A375 (cell line): ENCODE data around the genes UNC13D, WBP2 and ZACN.

DNA sequence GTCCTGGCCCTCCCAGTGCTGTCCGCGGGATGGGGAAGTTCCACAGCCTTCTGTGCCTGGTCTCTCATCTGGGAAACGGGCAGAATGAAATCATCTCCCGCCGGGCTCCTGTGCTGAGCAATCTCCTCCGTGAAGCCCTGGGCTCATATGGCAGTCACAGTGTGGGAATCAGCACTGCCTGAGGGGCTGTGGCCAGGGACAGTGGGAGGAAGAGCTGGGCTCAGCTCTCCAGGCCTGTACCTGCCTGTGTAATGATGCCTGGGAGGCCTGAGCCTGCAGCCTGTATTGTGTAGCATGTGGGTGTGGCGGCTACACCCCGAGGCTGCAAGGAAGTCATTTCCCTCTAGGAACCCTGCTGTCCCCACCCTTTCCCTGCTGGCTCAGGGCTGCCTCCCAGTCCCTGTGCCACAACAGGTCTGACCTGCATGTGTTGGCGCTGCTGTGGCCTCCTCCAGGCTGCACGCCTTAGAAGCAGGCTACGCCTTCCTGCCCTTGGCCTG lies 1.9 kb downstream of the ITGB4 start:
- RAMPAGE, long total RNA, result no peak

DNA sequence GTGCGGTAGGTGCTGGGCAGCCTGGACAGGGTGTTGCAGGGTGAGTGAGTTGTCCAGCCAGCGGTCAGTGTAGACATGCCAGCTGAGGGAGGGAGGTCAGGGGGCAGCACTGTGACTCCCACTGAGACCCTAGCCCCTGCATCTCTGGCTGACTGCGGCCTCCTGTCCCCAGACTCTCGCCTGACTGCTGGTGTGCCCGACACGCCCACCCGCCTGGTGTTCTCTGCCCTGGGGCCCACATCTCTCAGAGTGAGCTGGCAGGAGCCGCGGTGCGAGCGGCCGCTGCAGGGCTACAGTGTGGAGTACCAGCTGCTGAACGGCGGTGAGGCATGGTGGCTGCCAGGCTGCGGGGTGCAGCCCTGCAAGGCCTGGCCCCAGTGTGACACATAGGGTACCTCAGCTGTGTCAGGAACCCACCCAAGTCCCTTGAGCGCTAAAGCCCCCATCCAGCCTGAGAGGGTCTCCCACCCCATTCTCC lies 9.4 kb downstream of the GALK1 start:
- RAMPAGE, long total RNA, result no peak

DNA sequence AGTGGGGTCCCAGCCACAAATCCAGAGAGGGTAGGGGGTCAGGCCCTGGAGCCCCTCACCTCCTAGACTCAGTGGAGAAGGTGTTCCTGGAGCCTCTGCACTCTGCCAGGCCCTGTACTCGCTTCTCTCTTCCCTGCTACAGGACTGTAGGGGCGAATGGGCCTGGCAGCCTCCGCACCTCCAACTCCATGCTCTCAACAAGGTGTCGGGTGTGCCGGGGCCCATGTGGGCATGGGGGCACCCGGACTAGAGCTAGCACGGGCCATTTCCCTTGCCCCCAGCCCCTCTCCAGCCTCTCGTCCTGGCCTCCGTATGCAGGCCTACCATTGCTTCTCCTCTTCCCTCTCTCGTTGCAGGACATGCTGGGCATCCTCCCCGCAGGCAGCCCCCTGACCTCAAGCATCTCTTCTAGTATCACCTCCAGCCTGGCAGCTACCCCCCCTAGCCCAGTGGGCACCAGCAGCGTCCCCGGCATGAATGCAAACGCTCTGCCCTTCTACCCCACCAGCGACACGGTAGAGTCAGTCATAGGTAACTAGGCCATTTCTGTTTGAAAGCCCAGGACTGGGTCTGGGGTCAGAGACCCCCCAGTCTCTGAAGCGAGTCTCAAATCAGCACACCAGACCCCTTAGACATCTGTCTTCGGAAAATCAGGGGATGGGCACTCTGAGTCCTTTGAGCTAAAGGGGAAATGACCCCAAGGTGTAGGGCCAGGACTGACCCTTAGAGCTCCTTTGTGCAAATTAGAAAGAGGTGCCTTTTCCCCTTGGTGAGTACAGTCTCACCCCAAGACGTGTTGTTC lies 25.7 kb downstream of the UNC13D start:
- RAMPAGE, long total RNA, result no peak

DNA sequence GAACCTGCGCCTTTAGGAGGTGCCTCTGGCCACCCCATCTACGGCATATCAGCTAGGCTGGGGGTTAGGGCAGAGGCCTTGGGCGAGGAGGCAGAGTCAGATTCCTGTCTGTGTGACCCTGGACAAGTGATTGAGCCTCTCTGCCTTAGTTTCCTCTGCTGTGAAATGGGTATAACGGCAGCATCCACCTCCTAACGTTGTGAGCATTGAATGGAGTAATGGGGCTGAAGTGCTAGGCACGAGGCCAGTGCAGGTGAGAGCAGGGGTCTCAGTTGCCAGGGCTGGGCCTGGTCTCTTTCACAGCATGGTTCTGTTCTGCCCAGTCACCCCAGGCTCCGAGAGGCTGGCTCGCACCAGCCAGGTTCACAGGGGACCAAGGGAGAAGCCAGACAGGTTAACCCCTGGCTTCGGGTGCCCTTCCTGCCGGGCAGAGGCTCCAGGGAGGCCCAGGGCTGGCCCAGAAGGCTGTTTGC lies 24.0 kb downstream of the UNC13D start:
- RAMPAGE, long total RNA, result no peak

DNA sequence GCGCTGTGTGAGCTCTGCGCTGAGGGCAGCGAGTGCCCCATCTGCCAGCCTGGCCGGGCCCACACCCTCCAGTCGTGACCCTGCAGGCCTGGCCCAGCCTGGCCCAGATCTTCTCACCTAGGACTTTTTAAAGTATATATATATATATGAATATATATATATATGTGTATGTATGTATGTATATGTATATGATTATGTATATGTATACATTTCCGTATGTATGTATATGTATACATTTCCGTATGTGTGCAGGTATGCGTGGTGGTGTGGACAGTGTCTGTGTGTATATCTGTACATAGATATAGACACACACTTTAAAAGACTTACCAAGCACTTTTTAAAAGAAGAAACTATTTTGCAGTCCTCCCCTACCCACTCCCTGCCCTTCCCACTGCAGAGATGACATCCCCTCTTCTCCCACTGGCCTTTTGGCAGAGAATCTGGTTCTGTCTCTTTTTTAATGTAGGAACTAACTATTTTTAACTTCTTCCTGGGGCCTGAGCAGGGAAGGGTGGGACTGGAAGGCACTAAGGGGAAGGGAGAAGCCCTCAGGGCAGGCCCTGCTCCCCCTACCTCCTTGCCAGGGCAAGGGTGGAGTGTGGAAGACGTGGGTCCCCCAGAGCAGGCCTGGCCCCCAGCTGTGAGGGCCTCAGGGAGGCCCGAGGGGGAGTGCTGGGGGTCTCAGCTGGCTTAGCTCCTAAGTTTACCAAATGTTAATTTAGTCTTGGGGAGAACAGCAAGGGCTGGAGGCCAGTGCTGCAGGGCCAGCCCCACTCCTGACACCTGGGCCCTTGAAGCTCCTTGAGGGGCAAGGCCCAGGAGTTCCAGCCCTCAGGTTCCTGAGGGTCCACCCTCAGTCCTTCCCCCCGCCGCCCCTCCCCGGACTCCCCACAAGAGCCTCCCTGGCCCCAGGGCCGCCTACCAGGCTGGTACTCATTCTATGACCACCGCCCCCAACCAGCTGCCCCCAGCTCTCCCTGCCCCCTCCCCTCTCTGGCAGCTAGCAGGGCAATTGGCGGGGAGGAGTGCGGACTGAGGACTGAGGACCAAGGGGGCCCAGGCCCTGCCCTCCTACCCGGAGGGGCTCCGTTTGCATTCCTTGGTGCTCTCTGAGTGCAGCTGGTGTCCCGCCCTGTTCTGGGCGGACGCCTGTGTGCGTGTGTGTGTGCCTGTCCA lies 19.5 kb downstream of the UNC13D start:
- RAMPAGE, long total RNA, result no peak

GRCh38 chr17:75836546-75836920 lies 7.7 kb downstream of the UNC13D start:
- RAMPAGE, long total RNA, result no peak

GRCh38 chr17:75843950-75844810 lies at the start of gene UNC13D:
Gene UNC13D (minus strand): TSS chr17:75844404.
- RAMPAGE, long total RNA, result no peak

GRCh38 chr17:75854897-75855622 lies at the start of gene WBP2:
Gene WBP2 (minus strand): TSS chr17:75855335.
- RAMPAGE, long total RNA, result start-site peak on the minus strand at chr17:75855318-75855341, 60 and 38 reads in 2 replicates

- RAMPAGE, long total RNA, result no peak
These were observed 4.7 kb downstream of the TEN1 start for GRCh38 chr17:75983475-75984495.

DNA sequence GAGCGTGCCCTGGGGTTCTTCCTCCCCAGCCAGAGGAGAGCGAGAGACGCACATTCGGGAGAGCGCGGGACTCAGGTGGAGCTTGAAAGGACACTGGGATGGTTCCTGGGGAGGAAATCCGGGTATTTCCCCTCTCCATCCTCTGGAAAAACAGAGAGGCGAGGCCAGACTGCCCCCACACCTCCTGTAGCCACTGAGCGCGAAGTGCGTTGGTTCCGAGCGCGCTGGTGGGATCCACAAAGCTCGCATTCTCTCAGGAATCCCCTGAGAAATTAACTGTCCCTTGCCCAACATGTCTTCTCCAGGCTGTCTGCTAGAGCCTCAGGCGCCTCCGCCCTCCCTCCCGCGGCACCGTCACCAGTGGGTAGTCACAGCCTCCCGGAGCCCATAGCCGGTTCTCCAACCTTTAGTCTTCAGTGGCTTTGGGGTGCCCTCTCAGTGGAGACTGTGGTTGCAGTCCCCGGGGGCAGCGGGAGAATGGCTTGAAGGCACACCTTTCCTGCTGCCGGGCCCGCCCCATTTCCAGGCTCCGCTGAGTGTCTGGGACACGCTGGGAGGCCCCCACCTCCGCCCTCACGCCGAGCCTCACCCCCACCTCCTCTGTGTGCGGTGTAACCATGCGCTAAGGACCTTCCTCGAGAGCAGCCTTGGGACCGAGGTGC lies 1.5 kb downstream of the GALR2 start:
- RAMPAGE, long total RNA, result no peak

DNA sequence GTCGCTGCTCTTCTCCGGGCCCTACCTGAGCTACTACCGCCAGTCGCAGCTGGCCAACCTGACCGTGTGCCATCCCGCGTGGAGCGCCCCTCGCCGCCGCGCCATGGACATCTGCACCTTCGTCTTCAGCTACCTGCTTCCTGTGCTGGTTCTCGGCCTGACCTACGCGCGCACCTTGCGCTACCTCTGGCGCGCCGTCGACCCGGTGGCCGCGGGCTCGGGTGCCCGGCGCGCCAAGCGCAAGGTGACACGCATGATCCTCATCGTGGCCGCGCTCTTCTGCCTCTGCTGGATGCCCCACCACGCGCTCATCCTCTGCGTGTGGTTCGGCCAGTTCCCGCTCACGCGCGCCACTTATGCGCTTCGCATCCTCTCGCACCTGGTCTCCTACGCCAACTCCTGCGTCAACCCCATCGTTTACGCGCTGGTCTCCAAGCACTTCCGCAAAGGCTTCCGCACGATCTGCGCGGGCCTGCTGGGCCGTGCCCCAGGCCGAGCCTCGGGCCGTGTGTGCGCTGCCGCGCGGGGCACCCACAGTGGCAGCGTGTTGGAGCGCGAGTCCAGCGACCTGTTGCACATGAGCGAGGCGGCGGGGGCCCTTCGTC lies 2.2 kb upstream of the ZACN start:
- RAMPAGE, long total RNA, result no peak

DNA sequence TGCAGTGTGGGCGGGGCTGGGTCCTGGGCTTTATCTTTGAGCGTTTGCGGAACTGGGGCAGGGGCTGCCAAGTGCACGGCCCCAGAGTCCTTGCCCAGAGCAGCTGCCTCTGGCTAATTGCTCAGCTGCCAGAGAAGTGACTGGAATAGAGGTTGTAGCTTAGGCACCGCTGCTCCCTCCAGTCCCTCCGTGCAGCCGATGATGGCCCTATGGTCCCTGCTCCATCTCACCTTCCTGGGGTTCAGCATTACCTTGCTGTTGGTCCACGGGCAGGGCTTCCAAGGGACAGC lies at the start of gene ZACN:
ZACN (plus strand) TSS at position 116 of the 290 bp plus-strand sequence.
- RAMPAGE, long total RNA, result no peak

- RAMPAGE, long total RNA, result no peak
These were observed 8.7 kb downstream of the FOXJ1 start for GRCh38 chr17:76131979-76133085.

DNA sequence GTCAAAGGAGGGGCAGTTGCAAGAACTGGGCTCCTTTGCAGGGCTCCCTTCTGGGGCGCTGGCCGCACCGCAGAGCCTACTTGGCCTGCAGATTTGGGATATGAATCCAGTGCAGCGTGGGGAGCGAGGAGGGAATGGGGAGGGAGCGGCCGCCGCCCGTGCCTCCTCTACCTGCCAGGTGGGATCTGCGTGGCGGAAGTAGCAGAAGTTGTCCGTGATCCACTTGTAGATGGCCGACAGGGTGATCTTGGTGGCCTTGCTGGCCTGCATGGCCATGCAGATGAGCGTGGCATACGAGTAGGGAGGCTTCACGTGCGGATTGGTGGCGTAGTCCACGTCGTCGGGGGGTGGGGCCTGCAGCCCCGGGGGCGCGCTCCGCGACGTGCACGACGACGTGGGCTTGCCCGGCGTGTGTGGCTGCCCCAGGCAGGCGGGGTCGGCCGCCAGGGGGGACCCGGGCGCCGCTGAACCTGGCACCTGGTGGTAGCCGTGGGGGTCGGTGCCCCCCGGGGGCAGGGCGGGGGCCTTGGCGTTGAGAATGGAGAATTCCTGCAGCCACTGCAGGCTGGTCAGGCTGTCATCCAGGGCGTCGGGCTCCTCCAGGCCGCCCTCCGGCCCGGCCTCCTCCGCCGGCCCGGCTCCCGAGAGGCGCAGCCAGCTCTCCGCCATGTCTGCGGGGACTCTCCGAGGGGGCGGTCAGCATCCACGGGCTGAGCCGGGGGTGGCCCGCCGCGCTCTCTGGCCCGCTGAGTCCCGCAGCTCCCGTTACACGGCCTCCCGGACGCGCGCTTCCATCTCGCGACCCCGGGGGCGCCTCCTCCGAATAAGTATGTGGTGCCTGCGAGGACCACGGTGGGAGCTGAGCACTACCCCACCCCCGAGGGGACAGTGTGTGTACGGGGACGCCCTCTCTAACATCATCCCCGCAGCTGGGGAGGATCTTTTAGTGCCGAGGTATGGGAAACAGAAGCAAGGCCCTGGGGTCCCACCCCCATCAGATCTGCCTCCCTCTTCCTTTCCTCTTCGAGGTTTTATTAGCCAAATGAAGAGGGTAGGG lies 990 bp downstream of the FOXJ1 start:
- RAMPAGE, long total RNA, result no peak

- RAMPAGE, long total RNA, result no peak
These were observed 8.1 kb upstream of the RNF157 start for GRCh38 chr17:76248447-76248817.

DNA sequence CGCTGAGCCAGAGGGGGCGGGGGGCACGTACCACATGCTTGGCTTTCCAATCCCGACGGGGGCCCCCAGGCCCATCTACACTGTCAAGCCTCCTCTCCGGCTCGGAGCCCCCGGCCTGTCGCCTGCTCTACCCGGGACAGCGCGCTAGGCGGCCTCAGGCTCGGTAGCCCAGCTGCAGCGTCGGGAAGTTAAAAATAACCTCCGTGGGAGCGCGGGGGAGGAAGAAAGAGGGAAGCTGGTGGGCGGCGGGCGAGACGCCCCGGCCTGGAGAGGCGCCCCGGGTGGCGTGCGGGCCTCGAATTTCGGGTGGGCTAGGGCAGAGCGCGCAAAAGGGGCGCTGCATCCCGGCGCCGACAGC lies 615 bp upstream of the SPHK1 start:
- RAMPAGE, long total RNA, result no peak

- RAMPAGE, long total RNA, result no peak
These were observed 27.2 kb downstream of the UBE2O start for GRCh38 chr17:76425705-76426213.

DNA sequence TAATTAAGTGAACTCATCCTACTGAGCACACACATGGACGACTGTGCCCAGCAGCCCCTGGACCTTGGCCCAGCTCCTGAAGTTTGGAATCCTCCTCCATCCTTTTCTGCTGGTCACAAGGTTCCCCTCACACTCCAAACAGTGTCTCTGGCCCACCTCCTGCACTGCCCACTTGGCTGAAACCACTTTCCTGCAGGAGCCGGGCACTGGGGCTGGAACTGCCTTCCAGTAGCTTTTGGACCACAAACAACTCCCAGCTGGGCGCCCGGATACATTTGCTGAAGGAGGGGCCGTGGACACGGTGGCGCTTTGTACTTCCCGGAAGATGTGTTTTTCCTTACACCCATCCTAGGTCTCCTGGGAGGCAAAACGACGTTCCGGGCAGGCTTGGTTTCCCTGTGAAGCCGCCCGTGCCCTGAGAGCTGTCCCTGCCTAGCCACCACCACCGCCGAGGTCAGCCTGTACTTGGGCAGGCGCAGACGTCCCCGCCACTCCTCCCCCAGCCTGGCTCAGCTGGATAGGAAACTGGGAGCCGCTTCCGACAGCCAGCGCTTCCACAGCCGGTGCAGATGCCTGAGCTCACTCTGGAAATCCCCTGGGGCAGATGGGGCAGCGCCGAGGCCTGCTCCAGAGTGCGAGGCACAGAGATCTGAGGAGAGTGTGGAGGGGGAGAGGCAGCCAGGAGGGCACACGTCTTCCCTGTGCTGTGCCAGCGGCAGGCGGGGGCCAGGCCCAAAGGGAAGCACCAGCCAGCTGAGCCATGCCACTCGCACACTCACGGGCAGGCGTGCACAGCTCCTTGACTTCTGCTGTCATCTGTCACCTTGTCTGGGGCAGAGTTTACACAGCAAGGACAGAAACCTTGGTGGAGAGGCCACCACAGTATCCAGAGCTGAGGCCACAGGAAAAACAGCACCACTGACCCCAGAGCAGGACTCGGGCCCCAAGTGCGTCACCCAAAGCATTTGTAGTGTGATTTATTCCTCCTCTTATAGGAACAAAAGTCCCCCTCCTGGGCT lies 3.2 kb downstream of the RHBDF2 start:
- RAMPAGE, long total RNA, result no peak

- RAMPAGE, long total RNA, result no peak
These were observed 467 bp upstream of the RHBDF2 start for GRCh38 chr17:76501751-76502029.

DNA sequence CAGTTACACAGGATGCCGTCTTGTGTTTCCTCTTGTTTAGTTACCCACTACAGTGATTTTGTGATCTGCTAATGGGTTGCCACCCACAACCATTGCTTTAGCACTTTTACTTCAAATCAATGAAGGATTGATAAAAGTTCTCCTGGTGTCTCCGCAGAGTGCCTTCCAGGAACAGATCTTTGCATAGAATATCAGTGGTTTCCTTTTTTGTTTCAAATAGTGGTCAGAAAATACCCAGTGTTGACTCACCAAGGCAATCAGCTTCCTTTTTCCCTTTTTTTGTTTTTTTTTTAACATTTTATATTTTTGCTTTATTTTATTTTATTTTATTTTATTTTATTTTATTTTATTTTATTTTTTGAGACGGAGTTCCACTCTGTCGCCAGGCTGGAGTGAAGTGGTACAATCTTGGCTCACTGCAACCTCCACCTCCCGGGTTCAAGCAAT lies 22.2 kb downstream of the ST6GALNAC2 start:
- RAMPAGE, long total RNA, result no peak